ENCODE measurements around the genes TUBE1, TSPYL4, TSPYL1 and RFX6.

DNA sequence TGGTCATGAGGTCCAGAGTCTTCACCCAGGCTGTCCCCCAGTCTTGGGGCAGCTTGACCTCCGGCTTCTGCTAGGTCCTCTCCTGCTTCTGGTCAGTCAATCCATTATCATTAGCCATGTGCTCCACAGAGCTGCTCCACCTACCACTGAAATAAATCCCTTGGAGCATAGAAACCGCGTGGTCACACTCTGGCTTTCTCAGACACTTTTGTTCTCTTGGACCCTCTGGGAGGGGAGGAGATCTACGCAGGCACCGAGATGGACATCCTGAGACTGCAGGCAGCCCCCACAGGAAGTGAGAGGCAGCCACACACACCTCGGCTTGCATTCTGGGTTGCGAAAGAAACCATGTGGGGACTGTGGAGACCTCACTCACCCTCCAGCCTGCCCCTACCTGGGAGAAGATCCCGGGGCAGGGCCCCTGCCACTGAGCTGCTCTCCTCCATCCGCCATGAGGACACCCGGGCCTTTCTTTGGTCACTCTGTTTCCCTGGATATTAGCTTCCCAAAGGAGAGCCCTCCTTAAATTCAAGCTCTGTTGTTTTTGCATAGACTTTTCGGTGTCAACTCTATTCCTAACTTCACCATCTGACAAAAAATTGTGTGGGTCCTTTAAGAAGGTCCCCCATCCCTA lies 79.5 kb downstream of the FYN start:
- PRO-cap = no peak

DNA sequence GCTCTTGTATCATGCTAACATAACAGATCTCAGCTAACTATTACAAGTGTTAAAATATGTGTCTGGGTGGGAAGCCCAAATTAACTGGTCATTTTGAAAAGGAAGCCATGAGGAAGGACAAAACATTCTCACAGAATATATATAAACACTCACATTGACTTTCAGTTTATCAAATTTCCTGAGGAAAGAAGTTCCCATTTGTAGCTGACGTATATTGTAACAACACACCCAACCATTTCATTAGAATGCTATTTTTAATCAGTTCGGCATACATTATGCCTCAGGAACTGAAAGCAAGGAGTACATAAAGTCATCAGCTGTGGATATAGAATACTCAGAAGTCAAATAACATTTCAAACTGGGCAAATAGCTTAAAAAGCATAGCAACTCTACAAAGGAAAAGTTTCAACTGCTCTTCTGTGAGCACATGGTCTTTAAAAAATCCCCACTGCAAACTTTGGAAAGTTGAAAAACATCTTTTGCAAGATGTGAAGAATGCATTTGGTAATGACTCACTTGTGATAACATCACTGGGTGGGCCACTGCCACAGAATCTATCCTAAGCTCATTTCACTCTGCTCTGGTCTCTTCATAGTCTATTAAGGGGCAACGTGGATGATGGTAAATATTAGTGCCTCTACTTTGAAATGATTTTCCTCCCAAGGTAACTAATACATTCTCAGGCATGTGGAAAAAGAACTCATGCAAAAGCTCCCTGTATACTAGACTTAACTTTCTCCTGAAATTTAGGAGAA lies 49.4 kb downstream of the FYN start:
- PRO-cap = no peak

DNA sequence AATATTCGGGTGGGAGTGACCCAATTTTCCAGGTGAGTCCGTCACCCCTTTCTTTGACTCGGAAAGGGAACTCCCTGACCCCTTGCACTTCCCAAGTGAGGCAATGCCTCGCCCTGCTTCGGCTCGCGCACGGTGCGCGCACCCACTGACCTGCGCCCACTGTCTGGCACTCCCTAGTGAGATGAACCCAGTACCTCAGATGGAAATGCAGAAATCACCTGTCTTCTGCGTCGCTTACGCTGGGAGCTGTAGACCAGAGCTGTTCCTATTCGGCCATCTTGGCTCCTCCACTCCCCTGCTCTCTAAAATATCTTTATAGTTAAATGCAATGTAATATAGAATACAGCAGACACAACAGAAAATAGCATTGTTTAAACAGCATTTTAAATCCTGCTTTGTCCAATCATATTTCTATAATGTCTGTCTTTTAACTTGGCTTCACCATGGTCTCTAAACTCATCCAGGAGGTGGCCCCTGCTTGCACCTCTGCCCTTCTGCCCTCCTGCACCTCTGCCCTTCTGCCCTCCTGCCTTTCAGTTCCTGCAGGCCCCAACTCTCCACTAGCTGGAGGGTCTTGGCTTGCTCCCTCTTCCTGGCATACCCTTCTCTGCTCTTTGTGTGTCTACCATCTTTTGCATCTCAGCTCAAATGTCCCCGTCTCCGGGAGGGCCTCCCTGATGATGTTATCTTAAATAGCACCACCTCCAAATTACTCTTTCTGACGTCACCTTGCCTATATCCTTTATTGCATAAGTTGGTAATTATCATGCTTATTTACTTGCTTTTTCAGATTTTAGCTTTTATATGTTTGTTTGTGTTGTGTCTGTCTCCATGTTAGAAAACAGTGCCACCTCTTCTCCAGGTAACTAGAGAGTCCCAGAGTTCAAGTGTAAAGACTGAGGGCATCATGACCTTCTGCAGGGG lies 35.7 kb upstream of the FYN start:
- PRO-cap = no peak

DNA sequence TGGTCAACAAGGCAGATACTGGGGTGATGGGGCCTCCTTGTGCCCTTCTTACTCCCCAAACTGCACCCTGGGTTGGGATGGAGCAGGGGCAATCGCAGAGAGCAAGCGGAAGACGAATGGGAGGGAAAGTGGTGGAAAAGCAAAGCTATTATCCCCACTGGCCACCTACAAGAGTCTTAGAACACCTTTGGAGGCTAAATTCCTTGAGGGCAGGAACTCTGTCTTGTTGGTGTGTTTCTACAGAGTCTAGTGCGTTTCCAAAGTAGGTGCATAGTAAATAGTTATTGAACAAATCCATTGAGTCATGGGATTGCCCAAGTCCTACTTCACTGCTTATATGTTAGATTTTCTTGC lies 86.8 kb upstream of the FYN start:
- PRO-cap = no peak

DNA sequence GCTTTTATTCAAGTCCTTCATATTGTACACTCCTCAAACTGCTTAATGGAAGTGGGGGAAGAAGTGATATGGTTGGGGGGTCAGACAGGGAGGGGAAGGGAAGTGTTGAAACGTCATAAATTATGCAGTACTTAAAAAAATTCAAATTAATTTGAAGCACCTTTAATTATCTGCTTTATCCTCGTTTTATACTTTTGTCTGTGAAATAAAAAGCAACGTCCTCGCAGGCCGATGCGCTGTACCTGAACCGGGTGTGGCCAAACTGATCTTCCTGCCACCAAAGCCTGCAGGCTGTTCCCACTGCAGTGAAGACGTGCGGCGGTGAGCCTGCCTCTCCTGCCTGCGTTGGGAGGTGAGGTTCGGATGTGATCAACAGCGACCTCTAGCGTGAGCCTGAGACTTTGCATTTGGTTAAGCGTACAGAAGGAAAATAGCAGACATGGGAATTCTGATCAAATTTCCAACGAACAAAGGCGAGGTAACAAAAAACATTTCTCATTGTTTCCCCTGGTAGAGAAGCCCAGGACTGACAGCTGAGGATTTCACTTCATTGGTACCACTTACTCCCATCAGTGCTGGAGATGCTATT lies 56.9 kb upstream of the CCN6 start:
- PRO-cap = no peak

- PRO-cap = bidirectional peak, plus-strand start at chr6:112087585, minus-strand start at chr6:112087482
Measured at GRCh38 chr6:112086973-112087753, at the start of gene TUBE1. TSS of gene TUBE1 (minus strand) at chr6:112087482.

- PRO-cap = no peak
Measured at GRCh38 chr6:112131414-112131988, 44.1 kb downstream of the FAM229B start.

DNA sequence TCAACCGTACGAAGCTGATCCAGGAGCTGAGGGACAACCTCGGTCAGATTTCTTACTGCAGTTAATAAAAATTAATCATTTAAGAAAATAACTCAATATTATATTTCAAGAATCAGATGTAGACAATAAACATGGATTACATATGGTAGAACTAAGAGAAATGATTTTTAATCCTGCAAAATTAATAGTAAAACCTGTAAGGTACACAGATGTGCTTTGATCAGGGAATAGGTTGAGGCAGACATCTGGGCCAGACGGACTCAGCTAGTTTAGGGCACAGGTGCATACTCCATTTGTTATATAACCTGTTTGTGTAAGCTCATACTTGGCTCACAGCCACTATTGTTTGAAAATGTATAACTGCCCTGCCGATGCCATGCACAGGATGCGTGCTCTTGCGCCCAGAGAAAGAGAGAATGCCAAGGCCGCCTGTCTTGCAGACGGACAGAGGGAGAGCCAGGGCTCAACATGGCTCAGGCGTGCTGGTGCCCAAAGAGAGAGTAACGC lies 57.5 kb downstream of the FAM229B start:
- PRO-cap = no peak

DNA sequence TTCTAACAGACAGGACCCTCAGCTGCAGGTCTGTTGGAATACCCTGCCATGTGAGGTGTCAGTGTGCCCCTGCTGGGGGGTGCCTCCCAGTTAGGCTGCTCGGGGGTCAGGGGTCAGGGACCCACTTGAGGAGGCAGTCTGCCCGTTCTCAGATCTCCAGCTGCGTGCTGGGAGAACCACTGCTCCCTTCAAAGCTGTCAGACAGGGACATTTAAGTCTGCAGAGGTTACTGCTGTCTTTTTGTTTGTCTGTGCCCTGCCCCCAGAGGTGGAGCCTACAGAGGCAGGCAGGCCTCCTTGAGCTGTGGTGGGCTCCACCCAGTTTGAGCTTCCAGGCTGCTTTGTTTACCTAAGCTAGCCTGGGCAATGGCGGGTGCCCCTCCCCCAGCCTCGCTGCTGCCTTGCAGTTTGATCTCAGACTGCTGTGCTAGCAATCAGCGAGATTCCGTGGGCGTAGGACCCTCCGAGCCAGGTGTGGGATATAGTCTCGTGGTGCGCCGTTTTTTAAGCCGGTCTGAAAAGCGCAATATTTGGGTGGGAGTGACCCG lies 572.5 kb downstream of the RFPL4B start:
- PRO-cap = no peak

DNA sequence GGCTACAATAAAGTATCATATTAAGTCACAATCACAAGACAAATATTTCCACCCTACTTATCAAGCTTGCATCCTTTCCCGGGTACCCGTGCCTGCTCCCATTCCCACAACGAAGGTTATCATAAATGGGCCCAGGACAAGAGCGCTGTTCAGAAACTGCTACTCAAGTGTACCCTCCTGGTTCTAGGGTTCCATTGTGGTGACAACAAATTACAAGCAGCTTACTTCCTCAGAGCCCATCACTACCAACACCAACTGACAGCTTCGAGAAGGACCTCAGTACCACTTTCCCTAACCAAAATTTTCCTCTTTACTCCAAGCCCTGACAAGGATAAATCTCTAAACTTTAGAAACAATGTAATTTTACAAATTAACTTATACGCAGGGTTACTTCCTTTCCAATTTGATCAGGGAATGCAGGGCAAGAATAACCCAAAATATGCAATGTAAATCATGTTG lies 2.2 kb downstream of the HDAC2 start:
- PRO-cap = no peak

DNA sequence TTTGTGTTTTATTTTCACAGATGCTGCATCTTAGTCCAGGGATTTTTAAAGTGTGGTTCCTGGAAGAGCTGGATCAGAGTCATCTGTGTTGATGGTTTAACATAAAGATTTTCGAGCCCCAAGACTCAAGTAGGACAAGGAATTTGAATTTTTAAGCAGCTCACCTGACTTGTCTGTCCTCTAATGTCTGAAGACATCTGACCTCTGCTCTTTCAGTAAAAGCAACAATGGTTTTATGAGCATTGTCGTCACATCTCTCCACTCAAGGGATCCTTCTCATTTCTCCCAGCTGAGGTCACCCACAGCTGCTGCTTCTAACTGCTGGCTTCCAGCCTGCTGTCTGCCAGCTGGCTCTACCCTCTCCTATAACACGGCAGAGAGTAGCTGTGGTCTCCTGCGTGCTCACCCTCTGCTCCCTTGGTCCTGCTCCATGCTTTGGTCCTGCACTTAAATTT lies 24.7 kb upstream of the HDAC2 start:
- PRO-cap = no peak

DNA sequence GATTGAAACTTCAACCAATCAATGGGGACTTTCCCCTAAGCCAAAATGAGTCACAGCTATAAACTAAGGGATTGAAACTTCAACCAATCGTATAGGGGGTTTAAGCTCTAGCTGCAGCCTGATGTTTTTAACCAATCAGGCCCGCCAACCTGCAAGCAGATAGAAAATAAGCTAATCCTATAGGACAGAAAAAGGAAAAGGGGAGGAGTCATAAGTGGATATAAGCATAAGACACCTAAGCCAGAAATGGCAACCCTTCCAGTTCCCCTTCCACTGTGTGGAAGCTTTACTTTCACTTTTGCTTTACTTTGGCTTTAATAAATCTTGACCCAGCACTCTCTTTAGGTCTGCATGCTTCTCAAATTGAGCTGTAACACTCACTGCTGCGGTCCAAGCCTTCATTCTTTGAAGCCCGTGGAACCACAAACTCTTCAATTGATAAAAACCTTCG lies 655.1 kb upstream of the HS3ST5 start:
- PRO-cap = no peak

DNA sequence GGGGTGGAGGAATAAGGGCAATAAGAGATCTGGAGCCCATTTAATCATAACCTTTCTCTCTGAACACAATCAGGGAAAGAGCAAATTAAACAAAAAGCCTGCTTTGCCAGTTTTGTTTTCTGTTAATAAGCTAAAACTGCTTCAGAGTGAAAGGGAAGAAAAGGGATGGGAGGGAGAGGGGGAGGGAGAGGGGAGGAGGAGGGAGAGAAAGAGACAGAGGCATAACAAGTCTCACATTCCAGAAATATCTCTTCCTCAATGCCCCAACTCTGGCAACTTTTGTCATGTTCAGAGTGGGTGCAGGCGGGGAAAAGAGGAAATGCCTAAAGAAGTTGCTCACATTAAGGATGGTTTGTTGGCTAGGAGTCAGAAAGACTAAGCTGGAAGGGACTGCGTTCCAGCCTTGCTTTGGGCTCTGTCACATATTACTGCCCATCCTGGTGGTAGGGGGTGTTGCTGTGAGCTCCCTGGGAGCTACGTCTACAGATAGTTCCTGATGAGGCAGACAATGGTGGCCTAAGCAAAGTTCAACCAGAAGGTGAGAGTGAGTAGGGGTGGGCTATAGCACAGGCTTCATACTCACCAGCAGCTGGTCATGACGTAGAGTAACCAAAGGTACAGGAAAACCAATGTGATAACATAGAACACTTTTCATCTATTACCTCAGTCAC lies 2.3 kb downstream of the TSPYL4 start:
- PRO-cap = no peak

DNA sequence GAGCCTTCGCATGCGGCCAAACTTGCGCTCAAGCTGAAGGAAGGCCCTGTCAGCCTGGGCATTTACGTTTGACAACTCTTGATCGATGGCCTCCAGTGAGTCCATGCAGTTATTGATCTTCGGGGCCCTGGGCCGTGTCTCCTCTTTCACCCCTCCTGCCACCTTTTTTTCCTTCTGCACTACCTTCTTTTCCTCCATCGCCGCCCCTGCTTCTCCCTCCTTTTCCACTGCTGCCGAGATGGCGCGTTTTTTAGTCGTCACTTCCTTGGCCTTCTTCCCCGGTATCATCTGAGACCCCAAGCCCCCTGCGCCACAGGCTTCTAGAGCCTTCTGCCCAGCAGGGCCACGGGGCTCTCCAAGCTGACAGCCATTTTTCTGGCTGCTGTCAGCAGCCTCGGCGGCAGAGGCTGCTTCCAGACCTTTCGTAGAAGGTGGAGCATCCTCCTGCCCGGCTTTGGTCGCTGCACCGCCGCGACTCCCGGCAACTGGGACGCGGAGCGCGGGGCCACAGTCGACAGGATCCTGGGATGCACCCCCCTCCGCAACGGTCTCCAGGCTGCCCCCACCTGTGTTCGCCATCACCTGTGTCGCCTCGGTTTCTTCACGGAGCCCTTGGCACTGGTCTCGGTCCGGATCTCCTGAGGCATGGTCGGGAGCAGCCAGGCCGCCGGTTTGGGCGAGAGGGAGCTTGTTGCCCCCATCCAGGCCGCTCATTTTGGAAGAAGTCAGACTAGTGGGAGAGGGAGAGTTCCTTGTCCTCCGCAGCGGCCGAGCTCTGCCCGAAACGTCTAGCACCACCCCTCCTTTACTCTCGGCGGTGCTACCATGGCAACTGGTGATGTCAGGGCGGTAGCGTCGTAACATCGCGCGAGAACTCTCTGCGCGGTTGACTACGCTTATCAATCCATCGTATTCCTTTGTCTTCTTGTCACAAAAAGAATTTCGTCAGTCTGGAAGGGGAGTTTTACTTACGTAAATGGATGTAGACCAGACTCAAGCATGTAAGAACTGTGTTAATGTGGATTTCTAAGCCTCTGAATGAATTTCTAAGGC lies at the start of gene TSPYL4:
Gene TSPYL4 (minus strand): TSS at position 781 of the 1,053 bp plus-strand sequence.
- PRO-cap = bidirectional peak, plus-strand start at position 284 of the sequence, minus-strand start at position 229 of the sequence; bidirectional peak, plus-strand start at position 948 of the sequence, minus-strand start at position 786 of the sequence

GRCh38 chr6:116279230-116279974 lies at the start of gene TSPYL1:
TSS of gene TSPYL1 (minus strand) at chr6:116279930.
- PRO-cap = bidirectional peak, plus-strand start at chr6:116279469, minus-strand start at chr6:116279336; bidirectional peak, plus-strand start at chr6:116280108, minus-strand start at chr6:116279927

DNA sequence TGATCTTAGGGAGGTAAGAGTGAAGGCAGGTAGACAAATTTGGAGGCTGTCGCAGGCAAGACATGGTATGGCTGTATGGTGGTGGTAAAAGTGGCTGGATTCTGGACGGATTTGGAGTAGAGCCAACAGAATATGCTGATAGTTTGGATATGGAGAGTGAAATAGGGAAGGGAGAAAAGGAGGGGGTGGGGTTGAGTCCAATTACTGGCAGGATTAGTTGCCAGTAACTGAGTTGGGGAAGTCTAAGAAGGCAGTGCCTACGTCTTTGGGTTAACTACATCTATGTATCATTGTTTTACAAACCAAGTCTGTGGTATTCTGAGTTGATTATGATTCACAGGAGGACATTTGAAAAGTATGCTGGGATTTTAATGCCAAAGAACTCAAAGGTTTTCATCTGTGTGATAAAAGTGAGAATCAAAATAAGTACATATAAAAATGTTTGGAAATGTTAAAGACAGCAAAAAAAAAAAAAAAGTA lies 14.6 kb downstream of the DSE start:
- PRO-cap = no peak

DNA sequence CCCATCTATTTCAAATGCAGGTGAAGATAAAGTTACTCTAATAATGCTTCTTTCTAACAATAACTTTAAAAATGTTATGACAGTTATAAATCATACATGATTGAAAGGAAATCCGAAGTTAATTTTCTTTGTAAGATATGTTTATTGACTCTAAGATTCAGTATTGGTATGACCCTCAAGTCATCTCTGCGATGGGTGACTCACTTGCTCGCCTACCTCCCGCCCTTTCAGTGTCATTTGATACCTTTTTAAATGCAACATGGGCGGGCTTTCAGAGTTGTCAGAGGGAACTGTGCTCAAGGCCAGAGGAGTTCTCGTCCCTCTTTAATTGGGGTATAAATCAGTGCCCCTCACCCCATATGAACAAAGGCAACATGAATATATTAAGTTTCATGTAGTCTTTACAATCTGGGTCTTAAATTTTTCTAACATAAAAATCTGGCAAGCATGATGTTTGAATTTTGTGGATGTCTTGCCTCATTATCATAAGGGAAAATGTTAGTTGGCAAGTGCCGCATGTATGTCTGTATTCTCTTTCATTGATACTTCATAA lies 35.3 kb downstream of the DSE start:
- PRO-cap = no peak

- PRO-cap = no peak
Measured at GRCh38 chr6:116436251-116437211, 24.6 kb upstream of the CALHM6 start.

GRCh38 chr6:116876812-116877433 lies at the start of gene RFX6:
TSS of gene RFX6 (plus strand) at chr6:116877242.
- PRO-cap = no peak

DNA sequence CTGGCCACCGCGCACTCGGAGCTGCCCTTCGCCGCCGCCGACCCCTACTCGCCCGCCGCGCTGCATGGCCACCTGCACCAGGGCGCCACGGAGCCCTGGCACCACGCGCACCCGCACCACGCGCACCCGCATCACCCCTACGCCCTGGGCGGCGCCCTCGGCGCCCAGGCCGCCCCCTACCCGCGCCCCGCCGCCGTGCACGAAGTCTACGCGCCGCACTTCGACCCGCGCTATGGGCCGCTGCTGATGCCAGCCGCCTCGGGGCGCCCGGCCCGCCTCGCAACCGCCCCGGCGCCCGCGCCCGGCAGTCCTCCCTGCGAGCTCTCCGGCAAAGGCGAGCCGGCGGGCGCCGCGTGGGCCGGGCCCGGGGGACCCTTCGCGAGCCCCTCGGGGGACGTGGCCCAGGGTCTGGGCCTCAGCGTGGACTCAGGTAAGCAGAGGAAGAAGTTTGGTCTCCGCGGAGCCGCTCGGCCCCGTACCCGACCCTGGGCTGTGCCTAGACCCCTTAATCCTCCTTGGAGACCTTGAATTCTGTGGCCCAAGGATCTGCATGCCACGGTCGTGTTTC lies 5.4 kb downstream of the VGLL2 start:
- PRO-cap = no peak